Left colon (tissue), 1 donor: ENCODE measurements around a stretch of chrX.

DNA sequence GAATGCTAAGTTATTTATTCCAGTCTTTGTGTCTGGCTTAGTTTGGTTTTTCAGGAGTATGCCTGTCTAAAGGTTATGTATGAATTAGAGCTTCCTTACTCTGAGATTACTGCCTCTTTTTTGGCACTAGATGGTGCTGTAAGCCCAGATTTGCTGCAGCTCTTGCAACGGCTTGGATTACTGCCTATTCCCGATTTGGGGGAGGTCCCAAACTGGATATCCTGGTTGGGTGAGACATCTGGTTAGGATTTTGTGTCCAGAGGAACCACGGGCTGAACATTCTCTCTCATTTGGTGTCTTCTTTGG lies 31.8 kb downstream of the F8A1 start:
- PRO-cap: no peak

DNA sequence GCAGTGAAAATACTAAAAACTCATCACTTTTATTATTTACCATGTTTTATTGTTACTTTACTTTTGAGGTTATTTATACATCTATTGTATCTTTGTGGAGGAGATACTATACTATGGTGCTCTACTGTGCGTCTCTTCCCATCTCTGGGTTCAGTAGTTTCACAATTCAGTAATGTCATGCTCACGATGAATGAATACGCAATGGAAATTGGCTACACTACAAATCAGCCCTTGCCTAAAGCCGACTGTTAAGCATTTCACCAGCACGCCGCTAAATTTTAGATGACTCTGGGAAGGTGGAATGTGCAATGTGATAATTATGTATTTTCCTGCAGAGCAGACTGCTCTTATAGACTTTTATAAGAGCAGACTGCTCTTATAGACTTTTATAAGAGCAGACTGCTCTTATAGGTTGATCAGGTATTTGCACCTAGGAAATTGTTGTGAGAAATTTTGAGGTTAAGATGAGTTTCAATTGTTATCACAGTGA lies 1.1 kb downstream of the FUNDC2 start:
- PRO-cap: unidirectional peak, minus-strand start at position 146 of the sequence

DNA sequence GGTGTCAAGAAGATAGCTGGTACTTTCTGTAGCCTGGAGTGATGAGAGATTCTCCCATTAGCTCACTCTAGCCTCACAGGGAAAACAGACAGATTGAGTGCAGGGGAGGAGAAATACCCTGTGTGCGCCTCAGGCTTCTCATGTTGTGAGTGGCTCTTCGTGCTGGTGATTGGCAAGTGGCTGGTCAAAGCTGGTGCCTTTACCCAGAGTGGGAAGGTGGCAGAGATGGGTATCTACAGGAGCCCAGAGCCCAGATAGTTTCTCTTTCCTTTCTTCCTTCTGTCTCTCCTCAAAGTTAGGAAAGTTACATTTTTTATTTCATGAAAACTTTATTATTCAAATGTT lies 18.5 kb downstream of the CMC4 start:
- PRO-cap: no peak

DNA sequence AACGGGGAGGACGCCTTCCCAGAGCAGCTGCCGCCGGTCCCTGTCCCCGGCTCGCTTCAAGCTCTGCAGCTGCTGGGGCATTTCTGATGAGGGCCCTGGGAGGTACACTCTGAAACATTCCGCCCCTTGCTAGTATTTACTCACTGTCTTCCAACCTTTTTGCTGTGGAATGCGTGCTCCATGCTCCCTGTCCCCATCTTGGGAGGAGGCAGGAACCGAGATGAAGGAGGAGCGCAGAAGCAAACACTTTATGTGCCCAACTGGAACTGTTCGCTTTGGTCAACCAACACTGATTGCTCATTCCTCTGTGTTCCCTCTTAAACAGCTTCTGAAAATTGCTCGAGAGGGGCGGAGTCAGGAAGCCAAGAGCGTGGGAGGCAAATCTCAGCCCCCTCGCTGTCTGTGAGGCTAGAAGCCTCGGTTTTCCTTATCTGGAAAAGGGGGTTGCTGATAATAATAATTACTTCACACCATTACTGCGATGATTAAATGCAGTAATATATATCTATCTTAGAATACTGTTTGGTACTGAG lies 6.4 kb upstream of the VAMP7 start:
- PRO-cap: no peak

GRCh38 chrX:155967123-155967383 lies 30.4 kb upstream of the IL9R start:
- PRO-cap: unidirectional peak, plus-strand start at chrX:155967235